Anterior vena cava (tissue), 1 donor: ENCODE measurements around a stretch of chr1.

DNA sequence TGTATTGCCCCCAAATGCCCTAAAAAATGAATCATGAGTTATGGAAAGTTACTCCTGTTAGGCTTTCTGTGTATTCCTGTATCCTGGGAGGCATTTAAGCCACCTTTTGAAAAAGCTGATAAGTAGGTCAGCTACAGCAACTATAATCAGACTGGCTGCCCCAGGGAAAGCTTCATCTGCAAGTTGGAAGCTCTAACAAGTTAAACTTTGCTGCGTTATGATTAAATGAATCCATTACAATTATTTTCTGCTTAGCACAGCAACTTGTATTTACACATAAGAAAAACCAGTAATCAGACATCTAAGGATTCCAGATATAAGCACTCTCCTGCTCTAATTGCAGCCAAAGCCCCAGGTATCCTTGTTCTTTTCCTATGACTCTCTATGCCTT is 147.7 kb downstream of the NTPCR start:
- PRO-cap, result no peak

GRCh38 chr1:233354654-233355421 is 27.3 kb downstream of the MAP3K21 start:
- PRO-cap, result no peak

- PRO-cap, result no peak
Measured at GRCh38 chr1:234315120-234315649, 58.1 kb upstream of the COA6 start.

DNA sequence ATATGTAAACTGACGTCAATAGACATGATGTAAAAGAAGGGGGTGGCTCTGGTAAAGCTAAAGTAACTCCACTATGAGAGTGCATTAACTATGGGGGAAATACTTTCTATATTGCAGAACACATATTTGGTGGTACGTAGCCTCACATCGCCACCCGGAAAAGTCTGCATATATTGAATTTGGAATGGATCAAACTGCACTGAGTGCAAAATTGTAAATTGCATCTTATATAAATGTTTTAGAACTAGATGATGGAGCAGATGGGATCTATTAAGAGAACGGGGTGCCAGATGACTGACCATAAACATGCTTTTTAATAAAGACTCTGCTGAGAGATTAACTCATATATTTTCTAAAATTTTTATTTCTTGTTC is 803 bp upstream of the COA6 start:
- PRO-cap, result no peak

- PRO-cap, result no peak
Measured at GRCh38 chr1:234536534-234537165, 57.7 kb upstream of the TARBP1 start.

GRCh38 chr1:234543982-234544678 is 65.2 kb upstream of the TARBP1 start:
- PRO-cap, result no peak

GRCh38 chr1:234553491-234554083 is 56.4 kb downstream of the IRF2BP2 start:
- PRO-cap, result no peak

DNA sequence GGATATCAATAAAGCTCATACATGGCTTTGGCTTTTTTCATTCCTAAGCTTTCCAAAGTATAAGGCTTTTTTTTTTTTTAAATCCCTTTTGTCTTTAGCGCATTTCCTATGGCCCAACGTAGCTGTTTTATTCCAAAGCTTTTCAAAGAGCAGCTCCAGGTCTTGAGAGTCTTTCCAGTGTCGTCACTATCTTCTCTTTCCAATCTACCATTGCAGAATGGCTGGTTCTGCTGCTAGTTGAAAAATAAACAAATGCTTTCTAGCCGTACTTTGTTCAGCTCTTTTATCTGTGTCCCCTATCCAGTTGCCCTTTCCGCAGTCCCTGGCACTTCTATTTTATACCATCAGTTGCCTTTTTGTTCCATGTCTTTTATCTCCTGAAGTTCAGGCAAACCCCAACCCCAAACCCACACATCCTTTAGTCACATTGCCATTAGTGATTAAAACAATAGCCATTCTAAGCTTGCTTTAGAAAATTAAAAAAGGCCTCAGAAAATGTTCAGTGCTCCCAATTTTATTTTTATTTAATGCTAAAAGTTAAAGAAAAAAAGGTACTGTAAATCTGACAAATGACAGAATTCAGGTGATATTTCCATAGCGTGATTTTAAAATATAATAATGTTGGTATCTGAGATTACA is 6.1 kb downstream of the IRF2BP2 start:
- PRO-cap, result no peak

DNA sequence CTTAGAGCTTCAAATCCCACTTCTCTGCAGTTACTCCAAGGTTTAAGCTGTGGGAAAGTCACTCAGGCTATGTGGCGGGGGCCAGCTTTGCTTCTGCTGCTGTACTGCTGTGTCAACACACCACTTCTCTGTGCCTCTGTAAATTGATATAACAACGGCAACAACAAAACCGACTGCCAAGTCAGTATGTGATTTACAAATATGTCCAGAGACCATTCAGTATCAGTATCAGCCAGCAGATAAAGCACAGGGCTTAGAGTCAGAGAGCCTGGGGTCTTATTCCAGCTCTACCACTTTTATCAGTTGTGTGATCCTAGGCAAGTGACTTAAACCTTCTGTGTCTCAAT is 14.2 kb upstream of the IRF2BP2 start:
- PRO-cap, result no peak

DNA sequence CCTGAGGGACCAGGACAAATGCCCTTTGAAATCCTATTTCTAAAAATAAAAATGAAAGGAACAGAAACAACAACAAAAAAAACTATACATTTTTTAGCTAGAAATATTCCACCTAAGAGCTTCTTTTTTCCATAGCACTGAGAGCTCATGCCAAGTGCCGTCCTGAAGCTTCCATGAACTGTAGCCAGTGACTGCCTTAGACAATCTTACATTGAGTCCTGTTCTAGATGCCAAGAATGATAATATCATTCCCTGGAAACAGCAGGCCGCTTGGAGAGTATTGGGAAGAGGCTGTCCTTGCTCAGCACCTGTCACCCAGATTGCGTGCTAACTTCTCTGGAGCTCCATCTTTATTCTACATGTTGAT is 82.9 kb upstream of the IRF2BP2 start:
- PRO-cap, result no peak

- PRO-cap, result no peak
Measured at GRCh38 chr1:234715170-234716160, 105.5 kb upstream of the IRF2BP2 start.

DNA sequence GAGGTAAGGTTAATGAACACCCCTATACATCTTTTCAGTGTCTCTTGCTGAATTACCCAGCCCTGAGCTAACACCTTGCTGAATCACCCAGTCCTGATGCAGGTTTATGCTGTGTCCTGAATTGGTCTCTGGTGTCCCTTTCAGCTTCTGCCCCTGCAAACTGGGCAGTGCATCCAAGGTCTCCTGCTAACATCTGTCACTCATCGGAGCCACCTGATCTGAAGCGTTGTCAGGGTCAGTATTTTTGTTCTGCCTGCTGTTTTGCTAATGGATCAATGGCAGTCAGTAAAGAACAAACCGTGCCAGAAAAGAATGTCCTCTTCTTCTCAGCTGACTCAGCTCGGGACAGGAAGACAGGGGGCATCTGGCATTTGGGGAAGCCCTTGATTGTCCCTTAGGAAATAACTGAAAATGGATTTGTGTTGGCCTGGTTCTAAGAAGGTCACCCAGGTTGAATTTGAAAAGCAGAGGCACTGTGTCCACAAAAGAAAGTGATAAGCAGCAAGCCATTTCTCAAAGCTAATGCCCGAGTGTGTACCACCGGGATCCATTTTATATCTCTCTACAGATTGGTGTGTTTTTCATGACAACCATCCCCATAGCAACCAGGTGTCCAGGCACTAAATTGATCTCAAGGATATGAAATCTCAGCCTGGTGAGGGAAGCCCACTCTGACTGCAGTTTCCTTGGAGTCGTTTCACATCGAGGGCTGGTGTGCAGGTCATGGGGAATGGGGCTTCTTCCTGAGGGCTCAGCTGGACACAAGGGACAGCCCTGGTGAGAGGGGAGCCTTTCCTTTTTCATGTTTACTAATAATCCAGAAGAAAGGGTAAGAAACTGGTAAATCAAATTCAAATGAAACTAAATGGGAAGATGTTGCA is 109.7 kb upstream of the IRF2BP2 start:
- PRO-cap, result no peak

GRCh38 chr1:234849061-234849628 is 239.2 kb upstream of the IRF2BP2 start:
- PRO-cap, result no peak

- PRO-cap, result no peak
Measured at GRCh38 chr1:234897559-234898093, 231.0 kb downstream of the TOMM20 start.

DNA sequence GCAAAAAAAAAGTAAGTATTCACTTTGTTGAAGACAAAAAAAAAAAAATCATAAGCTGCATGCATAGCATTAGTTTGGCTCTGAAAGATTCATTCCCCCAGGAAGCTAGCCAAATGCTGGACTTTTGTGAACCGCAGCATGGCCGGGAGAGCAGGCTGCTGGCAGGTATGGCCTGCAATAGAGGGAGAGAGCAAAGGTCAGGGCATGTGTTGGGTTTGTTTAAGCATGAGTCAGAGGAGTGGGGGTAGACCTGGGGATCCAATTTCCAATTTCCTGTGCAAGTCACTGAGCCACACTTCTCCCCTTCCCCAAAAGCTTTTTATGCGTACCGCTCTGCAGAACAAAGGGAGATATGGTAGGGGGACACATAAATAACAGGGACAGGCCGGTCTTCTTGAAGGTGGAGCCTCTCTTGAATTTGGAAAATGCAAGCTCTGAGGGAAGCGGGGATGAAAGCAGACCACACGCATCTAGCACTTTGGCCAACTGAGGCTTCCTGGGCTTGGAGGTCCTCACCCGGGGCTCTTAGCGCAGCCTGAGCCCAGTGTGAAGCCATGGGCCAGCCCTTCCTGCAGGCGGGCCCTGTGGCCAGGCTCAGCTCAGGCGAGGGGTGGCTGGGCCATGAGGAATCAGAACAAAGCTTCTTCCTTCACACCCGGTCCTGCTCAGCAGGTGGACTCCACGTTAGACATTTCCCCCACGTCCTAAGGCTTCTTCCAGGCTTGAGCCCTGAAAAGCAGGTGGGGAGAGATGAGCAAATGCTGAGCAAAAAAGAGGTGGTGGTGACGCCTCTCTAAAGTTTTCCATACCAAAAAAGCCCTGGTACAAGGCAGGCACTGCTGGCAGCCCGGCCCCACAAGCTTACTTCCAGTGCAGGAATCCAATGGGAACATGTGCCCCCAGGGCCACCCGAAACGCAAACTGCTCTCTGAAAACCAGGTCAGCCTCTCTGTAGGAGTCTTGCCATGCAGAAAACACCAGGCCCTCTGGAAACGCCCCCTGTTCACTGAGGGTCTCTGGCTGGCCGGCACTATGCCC is 171.0 kb downstream of the TOMM20 start:
- PRO-cap, result no peak

- PRO-cap, result no peak
Measured at GRCh38 chr1:234974873-234975811, 153.5 kb downstream of the TOMM20 start.

DNA sequence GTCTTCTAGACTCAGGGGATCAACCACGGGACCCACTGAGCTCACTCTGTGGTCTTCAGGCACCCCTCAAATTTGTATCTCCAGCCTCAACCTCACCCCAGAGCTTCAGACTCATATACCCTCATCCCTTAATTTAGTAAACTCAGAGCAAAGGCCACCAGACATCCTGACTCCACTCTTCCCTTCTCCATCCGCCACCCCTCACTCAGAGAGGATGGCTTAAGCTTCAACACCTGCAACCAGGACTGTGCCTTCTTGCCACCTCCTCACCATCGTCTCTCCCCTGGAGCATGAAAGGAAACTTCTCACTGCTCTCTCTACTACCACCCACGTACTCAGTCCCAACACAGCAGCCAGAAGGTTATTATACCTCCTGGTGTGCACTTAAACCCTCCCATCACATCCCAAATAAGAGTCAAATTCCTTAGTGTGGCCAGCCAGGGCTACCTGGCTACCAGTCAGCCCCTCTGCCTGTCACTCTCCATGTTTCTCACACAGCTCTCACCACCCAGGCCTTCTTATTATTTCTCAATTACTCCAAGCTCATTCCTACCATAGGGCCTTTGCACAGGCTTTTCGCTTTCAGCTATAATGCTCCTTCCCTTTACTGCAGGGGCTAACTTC is 137.8 kb downstream of the TOMM20 start:
- PRO-cap, result no peak

GRCh38 chr1:235067302-235068295 is 61.0 kb downstream of the TOMM20 start:
- PRO-cap, result no peak

DNA sequence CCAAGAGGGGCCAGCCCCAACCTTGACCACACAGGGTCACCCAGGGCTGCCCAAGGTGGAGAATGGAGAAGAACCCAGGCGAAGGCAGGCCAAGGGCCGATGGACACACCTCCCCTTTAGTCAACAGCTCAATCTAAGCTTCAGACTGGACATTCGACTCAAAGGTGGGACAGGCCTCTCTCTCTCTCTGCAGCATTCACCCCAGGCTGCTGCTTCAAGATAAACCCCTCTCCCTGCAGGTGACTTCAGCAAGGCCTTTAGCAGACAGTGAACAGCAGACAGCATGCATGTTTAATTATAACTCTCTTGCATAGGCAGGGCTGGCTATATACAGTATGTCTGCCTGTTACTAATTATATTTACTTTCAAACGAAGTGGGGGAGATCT is 54.3 kb downstream of the TOMM20 start:
- PRO-cap, result no peak

- PRO-cap, result unidirectional peak, minus-strand start at chr1:235075432
Measured at GRCh38 chr1:235074698-235075546, 53.7 kb downstream of the TOMM20 start.